Right ventricle myocardium (tissue), 1 donor: ENCODE measurements around a stretch of chr3.

GRCh38 chr3:131213-131451, 65.4 kb upstream of the CHL1 start:
- PRO-cap, 2 experiments = peak in 2 of 2 experiments; most common plus-strand start chr3:131380 (in 1); most common minus-strand start chr3:131305 (in 2)

- PRO-cap, 2 experiments = no peak in any of the 2 experiments
Observed at GRCh38 chr3:217310-217855, 20.8 kb downstream of the CHL1 start.

DNA sequence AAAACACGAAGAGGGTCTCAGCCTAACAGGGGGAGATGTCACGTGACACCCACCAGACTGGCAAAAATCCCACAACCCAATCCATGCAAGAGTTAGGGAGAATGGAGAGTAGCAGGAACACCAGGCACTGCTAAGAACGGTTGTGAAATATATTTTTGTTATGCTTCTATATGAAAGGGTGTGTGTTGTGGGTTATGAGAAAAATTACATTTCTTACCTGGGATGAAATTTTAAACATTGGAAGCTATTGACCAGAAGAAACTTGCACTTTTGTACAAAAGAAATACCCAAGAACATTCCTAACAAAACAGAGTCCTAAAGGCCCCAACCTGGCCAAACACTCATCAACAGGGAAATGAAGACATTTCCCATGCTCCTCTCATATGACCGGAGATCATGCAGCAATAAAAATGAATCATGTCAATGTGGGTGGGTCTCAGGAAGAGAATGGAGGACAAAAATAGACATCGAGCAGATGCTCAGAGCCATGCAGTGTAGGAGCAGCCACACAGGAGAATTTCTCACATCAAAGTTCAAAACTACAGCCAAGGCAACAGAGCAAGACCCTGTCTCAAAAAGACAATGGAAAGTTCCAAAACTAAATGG, 236.6 kb upstream of the CNTN6 start:
- PRO-cap, 2 experiments = no peak in any of the 2 experiments

DNA sequence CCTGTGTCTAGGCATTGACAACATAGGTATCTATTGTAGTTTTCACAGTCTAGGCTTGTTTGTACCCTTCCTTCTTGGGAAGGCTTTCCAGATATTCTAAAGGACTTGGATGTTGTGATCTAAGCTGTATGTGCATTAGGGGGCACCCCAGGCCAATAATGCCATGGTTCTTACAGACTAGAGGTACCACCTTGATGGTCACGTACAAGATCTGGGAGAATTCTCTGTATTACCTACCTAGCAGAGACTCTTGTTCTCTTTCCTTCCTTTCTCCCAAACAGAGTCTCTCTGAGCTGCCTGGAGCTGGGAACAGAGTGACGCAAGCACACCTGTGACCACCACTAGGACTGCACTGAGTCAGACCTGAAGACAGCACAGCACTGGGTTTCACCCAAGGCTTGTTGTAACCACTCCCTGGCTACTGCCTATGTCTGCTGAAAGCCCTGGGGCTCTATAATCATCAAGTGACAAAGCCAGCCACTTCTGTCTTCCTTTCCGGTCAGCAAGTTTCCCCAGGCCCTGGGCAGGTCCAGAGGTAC, 293.4 kb upstream of the CNTN4 start:
- PRO-cap, 2 experiments = no peak in any of the 2 experiments

GRCh38 chr3:2097817-2098337, 789 bp upstream of the CNTN4 start:
- PRO-cap, 2 experiments = no peak in any of the 2 experiments

DNA sequence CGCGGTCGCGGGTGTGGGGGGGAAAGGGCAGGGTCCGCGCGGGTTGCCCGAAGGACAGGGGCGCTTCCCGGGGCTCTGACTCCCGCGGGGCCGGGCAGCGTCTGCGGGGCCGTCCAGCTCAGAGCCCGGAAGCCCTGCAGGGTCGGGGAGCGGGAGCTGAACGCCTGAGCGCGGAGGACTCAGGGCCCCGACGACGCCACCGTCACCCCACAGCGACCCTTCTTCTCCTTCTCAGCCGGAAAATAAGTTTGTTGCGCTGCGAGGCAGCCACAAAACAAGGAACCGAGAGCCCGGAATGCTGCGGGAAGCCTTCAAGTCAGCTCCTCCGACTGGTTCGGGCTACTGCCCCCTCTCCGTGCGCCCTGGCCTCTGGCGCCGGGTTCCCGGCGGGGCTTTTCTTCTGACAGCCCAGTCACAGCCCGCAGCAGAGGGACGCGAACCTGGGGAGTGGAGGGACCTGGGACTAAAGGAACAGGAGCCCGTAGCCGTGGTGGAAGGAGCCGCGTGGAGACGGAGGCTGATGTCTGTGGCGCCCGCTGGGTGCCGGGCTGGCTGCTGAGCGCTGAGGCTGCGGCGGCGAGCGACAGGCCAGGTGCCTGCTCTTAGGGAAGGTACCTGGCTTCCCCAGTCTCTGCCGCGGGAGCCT, 496 bp downstream of the CNTN4 start:
- PRO-cap, 2 experiments = no peak in any of the 2 experiments

- PRO-cap, 2 experiments = no peak in any of the 2 experiments
Observed at GRCh38 chr3:2872924-2873225, 237.3 kb downstream of the IL5RA start.

DNA sequence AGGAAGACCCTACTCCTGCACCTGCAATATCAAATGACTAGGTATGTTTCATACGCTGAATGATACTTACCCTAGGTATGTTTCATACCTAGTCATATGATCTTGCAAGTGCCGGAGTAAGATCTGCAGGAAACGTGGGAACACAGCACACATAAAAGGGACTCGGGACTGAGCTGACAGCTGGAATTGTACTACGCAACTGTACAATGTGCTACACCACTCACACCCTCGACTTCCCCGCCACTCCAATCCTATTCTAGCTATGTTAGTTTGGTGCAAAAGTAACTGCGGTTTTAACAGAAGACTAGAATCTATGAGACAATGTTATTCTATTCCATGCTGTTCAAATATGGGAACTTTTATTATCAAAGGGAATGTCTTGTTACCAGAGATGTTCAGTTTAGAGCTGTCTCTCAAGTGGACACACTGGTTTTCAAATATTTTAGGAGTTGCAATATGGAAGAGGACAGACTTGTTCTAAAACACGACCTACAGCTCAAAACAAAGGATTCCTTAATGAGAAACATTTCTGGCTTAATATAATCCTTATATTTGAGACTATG, 21.9 kb downstream of the CRBN start:
- PRO-cap, 2 experiments = no peak in any of the 2 experiments

DNA sequence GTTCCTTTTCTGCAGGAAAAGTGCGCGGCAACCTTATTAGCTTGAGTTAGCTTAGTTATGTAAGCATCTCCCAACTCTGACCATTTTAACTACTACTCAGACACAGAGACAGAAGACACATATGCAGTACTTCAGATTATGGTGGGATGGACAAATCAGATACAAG, 16.9 kb downstream of the CRBN start:
- PRO-cap, 2 experiments = no peak in any of the 2 experiments

DNA sequence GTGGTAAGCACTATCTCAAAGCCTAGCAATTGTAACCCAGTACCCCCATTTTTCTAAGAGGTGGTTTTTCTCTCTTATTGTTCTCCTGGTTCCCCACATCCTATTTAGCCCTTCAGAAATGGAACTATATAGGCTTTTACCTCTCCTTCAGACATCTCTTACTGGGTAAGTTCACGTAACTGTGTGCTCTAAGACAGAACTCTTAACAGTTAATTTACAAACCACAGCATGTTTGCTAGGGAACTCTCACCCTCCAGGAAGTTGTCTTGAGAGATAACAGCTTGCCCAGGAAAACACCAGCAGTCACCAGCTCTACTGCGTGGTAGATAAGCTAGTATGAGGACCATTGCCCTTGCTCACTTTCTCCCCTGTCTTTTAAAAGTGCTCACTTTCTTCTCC, 12.4 kb upstream of the CRBN start:
- PRO-cap, 2 experiments = no peak in any of the 2 experiments

GRCh38 chr3:3798365-3799030, 733 bp upstream of the LRRN1 start:
- PRO-cap, 2 experiments = no peak in any of the 2 experiments

DNA sequence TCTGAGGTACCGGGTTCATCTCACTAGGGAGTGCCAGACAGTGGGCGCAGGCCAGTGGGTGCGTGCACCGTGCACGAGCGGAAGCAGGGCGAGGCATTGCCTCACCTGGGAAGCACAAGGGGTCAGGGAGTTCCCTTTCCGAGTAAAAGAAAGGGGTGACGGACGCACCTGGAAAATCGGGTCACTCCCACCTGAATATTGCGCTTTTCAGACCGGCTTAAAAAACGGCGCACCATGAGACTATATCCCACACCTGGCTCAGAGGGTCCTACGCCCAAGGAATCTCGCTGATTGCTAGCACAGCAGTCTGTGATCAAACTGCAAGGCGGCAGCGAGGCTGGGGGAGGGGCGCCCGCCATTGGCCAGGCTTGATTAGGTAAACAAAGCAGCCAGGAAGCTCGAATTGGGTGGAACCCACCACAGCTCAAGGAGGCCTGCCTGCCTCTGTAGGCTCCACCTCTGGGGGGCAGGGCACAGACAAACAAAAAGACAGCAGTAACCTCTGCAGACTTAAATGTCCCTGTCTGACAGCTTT, 49.8 kb upstream of the SETMAR start:
- PRO-cap, 2 experiments = no peak in any of the 2 experiments

- PRO-cap, 2 experiments = no peak in any of the 2 experiments
Observed at GRCh38 chr3:4306447-4306881, 3.3 kb downstream of the SETMAR start.

DNA sequence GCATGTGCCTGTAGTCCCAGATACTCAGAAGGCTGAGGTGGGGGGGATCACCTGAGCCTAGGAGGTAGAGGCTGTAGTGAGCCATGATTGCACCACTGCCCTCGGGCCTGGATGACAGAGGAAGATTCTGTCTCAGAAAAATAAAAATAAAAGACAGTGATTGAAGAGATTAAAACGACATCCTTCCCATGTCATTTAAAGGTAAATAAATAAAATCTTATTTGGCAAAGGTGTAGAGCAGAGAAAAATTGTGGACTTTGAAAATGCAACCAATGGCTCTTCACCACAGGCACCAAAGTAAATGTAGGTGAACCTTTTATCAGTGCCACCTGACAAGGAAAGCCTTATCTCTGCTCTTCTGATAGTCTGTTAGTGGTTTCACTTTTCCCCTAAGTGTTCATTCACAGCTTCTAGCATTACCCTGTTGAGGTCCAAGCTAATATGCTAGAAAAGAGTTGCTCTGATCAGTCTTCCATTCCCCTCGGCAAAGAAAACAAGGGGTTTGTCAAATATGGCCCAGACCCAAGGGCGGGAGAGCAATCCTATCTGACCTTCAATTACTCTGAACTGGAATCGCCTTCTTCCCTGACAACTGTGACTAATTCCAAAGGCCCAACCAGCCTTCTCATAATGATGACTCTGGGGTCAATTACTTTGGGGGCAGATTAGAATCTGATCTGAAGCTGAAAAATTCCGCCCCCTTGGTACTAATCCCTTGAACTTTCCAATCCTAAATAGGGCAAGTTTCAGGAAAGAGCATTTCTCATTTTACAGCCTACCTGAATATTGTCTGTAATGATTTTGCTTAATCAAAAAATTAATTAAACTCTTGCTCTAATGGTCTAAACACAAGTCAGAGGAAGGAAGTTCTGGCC, 52.3 kb downstream of the SETMAR start:
- PRO-cap, 2 experiments = no peak in any of the 2 experiments

DNA sequence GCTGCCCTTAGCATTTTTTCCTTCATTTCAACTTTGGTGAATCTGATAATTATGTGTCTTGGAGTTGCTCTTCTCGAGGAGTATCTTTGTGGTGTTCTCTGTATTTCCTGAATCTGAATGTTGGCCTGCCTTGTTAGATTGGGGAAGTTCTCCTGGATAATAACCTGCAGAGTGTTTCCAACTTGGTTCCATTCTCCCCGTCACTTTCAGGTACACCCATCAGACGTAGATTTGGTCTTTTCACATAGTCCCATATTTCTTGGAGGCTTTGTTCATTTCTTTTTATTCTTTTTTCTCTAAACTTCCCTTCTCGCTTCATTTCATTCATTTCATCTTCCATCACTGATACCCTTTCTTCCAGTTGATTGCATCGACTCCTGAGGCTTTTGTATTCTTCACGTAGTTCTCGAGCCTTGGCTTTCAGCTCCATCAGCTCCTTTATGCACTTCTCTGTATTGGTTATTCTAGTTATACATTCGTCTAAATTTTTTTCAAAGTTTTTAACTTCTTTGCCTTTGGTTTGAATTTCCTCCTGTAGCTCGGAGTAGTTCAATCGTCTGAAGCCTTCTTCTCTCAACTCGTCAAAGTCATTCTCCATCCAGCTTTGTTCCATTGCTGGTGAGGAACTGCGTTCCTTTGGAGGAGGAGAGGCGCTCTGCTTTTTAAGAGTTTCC, 63.1 kb downstream of the SETMAR start:
- PRO-cap, 2 experiments = no peak in any of the 2 experiments

DNA sequence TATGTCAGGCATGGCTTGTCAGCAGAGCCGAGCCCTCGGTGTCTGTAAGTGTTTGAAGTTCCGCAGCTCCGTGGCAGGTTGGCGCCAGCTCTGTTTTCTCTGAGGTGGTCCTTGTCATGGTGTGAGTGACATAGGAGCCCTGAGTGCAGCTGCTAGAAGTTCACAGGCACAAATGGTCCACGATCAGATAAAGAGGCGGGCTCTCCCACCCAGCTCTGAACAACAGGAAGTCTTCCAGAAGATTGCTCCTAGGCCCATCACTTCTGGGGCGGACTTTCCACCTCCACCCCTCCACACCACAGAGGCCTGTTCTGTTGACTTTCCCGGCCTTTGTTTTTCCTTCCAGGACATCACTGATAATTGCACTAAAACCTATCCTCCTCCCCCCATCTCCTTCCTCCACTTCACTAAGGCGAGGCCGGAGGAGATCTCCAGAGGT, 19.8 kb downstream of the ITPR1 start:
- PRO-cap, 2 experiments = no peak in any of the 2 experiments

DNA sequence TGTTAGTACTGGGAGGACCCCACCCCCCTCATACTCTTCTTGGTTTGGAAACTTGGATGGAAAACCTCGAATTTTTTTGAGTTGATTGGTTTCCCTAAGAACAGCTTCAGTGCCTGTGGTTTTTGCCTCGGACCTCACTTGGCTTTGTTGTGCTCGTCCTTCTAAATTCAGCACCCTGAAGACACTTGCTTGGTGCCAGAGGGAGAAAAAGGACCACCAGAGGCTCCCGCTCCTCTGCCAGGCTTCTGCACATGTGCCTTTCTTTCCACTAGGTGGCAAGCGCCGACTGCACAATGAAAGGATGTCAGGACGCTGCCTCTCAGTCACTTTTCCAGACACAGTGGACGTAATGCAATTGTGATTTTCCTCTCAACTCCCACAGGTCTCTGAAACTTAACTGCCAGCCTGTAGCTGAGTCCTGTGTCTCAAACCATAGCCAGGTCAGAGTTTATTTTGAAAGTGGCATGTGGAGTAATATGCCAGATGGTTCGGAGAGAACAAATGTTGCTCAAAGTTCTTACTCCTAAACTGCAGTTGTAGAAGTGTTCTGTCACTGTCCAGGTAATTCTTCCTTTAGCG, 162.8 kb downstream of the ITPR1 start:
- PRO-cap, 2 experiments = no peak in any of the 2 experiments

- PRO-cap, 2 experiments = no peak in any of the 2 experiments
Observed at GRCh38 chr3:4736026-4736980, 242.9 kb upstream of the BHLHE40 start.

DNA sequence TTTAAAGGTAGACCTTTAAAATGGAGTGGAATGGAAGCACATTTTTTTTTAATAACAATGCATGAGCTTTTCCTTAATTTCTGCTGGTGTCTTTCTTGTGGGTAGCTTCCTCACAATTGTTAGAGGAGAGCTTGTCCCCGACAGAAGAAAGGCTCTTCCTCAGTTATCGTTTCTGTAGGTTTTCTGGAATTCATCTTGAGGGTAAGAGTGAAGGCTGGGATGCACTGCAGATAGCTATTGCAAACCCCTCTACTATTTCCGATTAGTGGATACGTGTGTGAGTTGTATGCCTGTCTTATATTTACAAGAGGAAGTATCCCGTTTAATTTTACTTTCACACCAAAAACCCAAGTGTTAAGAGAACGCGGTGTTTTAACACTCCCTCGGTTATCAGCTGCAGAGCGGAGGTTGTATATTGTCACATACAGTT, 230.8 kb upstream of the BHLHE40 start:
- PRO-cap, 2 experiments = no peak in any of the 2 experiments

GRCh38 chr3:4750032-4750700, 229.1 kb upstream of the BHLHE40 start:
- PRO-cap, 2 experiments = peak in 2 of 2 experiments; most common plus-strand start chr3:4750497 (in 1)